Prostate gland (tissue), 2 donors: ENCODE results near the genes CCN6, RFPL4B and HS3ST5.

GRCh38 chr6:111757274-111757888, 115.9 kb downstream of the FYN start:
- PRO-cap: no peak
- RAMPAGE, long total RNA, 2 experiments: no peak in any of the 2 experiments

GRCh38 chr6:111760044-111760901, 113.0 kb downstream of the FYN start:
- PRO-cap: bidirectional peak, plus-strand start at chr6:111760132, minus-strand start at chr6:111759917
- RAMPAGE, long total RNA, 2 experiments: no peak in any of the 2 experiments

DNA sequence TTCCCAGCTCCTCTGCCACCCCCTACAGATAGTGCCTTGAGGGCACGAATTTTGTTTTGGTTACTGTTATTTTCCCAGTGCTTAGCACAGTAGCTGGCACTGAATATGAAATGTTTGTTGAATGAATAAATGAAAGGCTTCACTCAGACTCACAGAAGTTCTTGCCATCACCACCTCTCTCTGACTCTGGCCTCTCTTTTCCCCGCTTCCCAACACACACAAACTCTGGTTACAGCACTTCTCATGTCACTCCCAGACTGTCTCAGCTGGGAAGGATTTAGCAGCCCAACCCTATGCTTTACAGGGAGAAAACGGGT, 88.0 kb downstream of the FYN start:
- PRO-cap: no peak
- RAMPAGE, long total RNA, 2 experiments: no peak in any of the 2 experiments

DNA sequence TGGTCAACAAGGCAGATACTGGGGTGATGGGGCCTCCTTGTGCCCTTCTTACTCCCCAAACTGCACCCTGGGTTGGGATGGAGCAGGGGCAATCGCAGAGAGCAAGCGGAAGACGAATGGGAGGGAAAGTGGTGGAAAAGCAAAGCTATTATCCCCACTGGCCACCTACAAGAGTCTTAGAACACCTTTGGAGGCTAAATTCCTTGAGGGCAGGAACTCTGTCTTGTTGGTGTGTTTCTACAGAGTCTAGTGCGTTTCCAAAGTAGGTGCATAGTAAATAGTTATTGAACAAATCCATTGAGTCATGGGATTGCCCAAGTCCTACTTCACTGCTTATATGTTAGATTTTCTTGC, 86.8 kb upstream of the FYN start:
- PRO-cap: unidirectional peak, plus-strand start at position 97 of the sequence
- RAMPAGE, long total RNA, 2 experiments: no peak in any of the 2 experiments

- PRO-cap: no peak
- RAMPAGE, long total RNA, 2 experiments: no peak in any of the 2 experiments
Measured at GRCh38 chr6:112027645-112028385, 26.1 kb upstream of the CCN6 start.

DNA sequence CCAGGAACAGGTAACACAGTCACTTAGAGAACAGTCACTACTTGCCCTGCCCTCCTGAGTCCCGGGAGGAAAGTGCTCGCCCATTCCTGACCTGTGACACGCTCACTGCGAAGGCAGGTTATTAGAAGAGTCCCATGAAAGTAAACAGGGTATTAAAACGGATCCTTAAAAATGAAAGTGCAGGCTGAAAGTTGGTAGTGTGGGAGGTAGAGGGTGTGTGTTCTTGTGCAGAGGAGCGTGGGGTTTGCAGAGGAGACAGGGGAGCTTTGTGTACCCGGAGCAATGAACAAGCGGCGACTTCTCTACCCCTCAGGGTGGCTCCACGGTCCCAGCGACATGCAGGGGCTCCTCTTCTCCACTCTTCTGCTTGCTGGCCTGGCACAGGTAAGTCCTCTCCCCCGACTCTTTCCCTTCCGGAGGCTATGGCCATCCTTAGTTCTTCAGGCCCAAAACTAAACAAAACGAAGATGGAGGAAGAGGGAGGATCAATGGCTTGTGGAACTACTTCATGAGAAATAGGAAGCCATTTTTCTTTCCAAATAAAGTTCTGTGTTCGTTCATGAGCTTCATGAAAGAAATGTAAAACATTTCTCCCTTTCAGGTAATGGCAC, at the start of gene CCN6:
Gene CCN6 (plus strand): TSS at position 83 of the 611 bp plus-strand sequence.
- PRO-cap: no peak
- RAMPAGE, long total RNA, 2 experiments: start-site peak on the plus strand in 1 of 2 experiments, centred at position 340 of the sequence, 8 reads per replicate

DNA sequence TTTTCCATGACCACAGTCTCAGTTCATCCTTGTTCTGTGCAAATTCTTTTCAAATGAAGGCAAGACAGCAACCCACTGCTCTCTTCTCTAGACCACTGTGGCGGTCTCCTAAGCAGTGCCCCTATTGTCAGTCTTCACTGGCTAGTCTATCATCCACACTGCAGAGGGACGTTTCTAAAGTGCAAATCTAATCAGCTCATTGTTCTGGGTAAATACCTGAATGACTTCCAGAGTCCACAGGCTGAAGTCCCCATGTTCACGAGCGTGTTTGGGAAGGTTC, 73.3 kb downstream of the LAMA4 start:
- PRO-cap: no peak
- RAMPAGE, long total RNA, 2 experiments: no peak in any of the 2 experiments

DNA sequence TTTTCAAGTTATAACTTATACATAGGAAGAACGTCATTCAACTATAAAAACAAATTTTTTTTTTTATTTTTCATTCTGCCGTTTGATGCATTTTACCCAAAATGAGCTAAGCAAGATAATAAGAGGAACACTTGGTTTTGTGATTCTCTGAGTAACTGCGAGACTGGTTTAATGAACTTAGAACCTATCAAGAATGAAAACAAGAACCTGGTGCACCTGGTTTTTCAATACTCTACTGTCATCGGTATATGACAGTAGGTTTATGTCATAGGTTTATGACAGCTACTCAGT, 20.3 kb downstream of the LAMA4 start:
- PRO-cap: no peak
- RAMPAGE, long total RNA, 2 experiments: no peak in any of the 2 experiments

DNA sequence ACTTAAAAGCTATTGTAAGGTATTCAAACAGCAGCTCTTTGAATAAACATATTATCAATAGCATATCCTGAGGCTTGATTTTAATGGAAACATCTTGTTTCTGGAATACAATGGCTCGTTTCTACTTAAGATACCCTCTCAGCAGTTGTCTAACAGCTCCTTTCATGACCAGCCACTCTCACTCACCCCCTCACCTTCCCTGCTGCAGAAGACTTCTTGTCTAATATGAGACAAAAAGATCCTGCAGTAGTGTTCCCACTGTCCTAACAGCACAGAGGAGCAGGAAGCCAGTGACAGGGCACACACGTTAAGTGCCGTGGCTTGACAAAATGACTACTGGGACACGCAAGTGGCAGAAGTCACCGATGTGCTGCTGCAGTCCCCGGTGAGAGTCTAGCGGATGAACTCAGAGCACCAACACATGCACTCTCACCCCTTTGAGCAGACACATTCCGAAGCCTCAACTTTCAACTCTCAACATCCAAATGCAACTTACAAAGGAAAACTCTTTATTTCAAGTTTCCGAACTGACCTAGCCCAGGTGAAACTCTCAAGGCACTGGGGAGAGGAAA, 985 bp downstream of the LAMA4 start:
- PRO-cap: bidirectional peak, plus-strand start at position 274 of the sequence, minus-strand start at position 196 of the sequence; bidirectional peak, plus-strand start outside the sequence, minus-strand start at position 402 of the sequence
- RAMPAGE, long total RNA, 2 experiments: no peak in any of the 2 experiments

DNA sequence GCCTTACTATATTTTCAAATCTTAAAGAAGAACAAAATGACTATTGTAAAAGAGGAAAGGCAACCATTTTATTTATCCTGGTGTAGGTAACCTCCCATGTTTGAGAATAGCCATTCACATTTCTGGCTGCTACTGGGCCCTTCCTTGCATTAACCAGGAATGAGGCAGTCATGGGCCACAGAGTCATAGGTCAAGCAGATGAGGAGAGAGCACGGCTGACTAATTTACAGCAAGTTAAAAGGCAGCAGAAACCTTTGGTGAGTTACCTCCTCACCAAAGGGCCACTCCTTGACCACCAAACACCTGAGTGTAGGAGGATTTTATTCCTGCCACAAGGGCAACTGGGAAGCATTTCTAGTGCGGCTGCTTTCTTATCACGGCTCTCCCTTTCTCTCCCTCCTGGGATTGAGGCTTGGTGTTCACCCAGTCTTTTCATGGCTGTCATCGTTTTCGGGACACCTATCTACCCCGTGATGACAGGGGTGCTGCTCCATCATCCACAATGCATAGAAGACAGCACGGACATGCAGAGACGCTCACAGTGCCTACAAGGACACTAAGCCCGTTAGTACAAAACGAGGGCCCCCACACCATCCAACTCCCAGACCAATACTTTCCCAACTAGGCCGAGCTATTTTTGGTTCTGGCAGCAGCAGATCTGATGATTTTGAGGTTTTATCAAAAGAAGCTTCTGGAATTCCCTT, 4.5 kb upstream of the LAMA4 start:
- PRO-cap: no peak
- RAMPAGE, long total RNA, 2 experiments: no peak in any of the 2 experiments

- PRO-cap: no peak
- RAMPAGE, long total RNA, 2 experiments: start-site peak on the plus strand in 1 of 2 experiments, at chr6:112347308-112347330 at its widest, 21 reads per replicate
Measured at GRCh38 chr6:112347115-112347484, at the start of gene RFPL4B. Gene RFPL4B (plus strand): TSS chr6:112347330.

GRCh38 chr6:113360931-113361750, 496.0 kb upstream of the MARCKS start:
- PRO-cap: no peak
- RAMPAGE, long total RNA, 2 experiments: no peak in any of the 2 experiments

DNA sequence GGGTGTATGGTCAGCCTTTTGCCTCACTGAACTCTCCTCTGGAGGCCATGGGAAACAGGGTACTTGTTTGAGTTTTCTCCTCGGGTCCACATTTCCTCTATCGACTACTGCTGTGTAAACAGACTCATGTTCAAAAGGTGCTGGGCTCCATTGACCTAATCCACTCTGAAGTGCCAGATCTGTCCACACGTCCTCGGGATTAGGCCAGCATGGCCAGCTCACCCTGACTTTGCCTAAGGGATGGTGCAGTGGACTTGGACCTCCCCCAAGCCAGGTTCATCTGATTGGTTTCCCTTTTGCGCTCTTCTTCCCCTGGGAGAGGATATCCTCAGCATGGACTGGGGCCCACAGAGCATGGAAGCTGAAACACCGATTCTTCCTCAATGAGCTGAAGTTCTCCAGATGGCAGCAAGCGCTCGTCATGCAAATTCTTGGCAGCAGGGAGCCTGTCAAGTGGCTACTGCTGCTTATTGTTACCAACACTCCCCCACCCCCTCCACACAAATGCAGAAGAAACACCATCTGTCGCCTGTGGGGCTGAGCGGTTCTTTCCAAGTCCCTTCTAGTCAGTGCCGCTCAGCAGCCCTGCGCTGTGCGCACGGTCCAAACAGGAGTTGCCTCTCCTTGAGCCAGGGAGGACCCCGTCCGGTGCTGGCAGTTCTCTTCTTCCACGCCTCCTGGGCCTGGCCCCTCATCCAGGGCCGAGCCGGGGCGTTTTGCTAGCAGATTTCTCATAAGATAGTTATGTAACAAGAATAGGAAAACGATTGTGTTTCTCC, 292.5 kb upstream of the MARCKS start:
- PRO-cap: unidirectional peak, plus-strand start at position 569 of the sequence
- RAMPAGE, long total RNA, 2 experiments: no peak in any of the 2 experiments

- PRO-cap: unidirectional peak, minus-strand start at chr6:113654478
- RAMPAGE, long total RNA, 2 experiments: no peak in any of the 2 experiments
Measured at GRCh38 chr6:113654167-113654983, 202.8 kb upstream of the MARCKS start.

DNA sequence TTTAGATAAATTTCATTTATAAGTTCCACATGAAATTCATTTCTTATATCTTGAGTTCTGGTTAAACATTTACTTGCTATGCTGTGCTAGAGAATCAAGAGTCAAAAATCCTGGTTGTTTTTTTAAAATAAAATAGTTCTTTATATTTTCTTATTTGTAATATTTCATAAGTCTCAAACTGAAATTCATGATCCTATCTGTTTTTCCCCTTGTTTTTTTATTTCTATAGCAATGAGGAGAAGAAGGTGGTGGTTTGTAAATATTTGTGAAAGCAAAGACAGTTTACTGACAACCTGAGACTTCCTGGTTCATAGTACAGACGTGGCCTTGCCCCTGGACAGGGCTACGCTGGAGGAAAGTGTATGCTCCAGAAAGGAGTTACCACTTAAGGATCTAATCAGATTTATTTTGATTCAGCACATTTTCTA, 37.8 kb upstream of the MARCKS start:
- PRO-cap: no peak
- RAMPAGE, long total RNA, 2 experiments: no peak in any of the 2 experiments

- PRO-cap: no peak
- RAMPAGE, long total RNA, 2 experiments: no peak in any of the 2 experiments
Measured at GRCh38 chr6:114342756-114343444, at the start of gene HS3ST5. Gene HS3ST5 (minus strand): TSS chr6:114343023.

GRCh38 chr6:115361516-115361763, 699.3 kb downstream of the FRK start:
- PRO-cap: no peak
- RAMPAGE, long total RNA, 2 experiments: no peak in any of the 2 experiments

DNA sequence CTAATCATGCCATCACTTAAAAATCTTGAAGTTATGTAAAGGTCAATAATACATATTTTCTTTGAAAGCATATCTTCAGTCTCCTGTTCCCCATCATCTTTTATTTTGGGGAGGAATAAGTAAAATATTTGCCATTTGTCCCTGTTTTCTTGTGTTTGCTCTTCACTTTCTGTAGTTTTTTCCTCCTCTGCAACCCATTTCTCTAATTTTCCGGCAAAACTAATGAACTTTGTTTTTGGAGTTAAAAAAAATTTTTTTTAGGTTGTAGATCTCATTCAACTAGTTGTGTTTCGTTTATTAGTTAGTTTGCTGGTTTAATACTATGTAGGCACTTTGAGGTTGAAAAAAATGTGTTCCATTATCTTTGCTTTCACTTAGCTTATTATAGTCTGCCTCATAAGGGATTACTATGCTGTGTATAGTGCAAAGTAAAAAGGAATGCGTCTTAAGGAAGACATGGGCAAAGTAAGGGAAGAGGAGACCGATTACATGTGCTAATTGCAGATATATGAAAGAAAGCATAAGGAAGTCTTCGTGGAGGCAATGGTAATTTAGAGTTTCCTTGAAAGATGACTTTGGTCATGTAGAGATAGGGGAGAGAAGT, 30.2 kb upstream of the COL10A1 start:
- PRO-cap: no peak
- RAMPAGE, long total RNA, 2 experiments: no peak in any of the 2 experiments

GRCh38 chr6:116221006-116221450, 32.8 kb downstream of the TSPYL4 start:
- PRO-cap: no peak
- RAMPAGE, long total RNA, 2 experiments: no peak in any of the 2 experiments

- PRO-cap: no peak
- RAMPAGE, long total RNA, 2 experiments: no peak in any of the 2 experiments
Measured at GRCh38 chr6:116255068-116255916, 1.4 kb upstream of the TSPYL4 start.